Subcutaneous preadipocyte (primary cell): ENCODE results near the gene PLEK.

- CAGE, long polyA plus RNA: no peak
Observed at GRCh38 chr2:68063811-68064479, 1.1 kb upstream of the C1D start.

- CAGE, long polyA plus RNA: no peak
Observed at GRCh38 chr2:68182972-68183747, 25.5 kb downstream of the PNO1 start.

DNA sequence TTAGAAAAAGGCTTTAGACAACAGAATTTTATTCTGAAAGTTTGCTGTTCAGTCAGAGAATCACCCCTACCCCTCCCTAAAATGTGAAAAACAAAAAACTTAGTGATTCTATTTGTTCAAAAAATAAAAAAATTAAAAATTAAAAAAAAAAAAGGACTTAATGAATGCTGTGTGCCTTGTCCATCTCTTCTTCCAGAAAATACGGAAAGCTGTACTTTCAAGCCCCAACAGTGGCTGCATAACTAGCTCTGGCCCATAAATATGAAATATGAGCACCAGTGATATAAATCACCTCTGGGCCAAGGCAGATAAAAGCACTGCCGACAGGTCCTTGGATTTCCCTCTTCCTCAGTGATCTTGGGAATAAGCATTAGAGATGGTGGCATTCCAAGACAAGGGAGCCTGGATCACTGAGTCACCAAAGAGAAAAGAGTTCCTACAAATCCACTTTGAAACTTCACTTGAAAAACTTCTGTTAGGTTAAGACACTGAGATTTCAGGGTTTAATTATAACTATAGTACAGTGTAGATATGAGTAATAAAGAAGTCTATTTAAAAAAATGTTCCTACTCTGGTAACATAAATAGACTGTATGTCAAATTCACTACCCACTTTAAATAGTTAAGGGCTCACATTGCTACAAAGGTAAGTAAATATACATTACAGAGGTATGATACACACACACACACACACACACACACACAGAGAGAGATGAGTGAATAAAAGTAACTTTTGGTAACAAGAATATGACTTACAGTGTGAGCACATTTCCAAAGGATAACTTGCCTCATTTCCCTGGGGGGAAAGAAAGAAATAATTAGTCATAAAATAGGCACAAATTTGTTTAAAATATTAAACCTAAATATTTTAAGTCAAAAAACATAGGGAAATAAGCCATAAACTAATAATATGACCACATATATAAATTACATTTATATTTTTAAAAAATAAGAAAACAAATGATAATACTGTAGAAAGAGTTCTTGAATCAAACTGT lies 35.7 kb downstream of the PPP3R1 start:
- CAGE, long polyA plus RNA: no peak

GRCh38 chr2:68230366-68231741 lies 21.5 kb downstream of the PPP3R1 start:
- CAGE, long polyA plus RNA: no peak

DNA sequence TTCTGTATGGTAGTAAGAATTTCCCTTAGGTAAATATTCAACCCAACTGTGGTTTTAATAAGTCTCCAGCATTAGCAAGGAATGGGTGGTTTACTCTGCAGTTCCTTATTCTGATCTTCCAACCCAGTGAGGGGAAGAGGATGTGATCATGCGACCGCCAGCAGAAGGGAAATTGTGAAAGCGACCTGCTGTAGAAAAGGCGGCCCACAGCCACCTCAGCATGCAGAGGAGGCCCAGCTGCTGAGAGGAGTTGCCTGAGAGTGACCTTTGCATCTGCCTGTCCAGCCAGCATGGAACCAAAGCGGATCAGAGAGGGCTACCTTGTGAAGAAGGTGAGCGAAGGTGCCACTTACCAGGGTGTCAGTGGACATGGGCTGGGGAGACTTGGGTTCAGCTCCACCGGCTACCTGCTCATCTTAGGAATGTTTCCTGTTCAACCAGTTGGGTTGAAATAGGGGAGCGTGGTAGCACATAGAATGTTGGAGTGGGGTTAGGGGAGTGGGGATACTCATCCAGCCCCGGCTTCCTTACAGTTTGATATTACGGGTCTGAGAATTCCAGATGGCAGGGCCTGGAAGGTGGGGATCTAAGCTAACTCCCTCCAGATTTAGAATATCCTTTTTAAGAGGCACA lies at the start of gene PLEK:
Gene PLEK, plus strand, starts transcription at position 221 of the 633 bp plus-strand sequence.
- CAGE, long polyA plus RNA: no peak

- CAGE, long polyA plus RNA: no peak
Observed at GRCh38 chr2:68411310-68411700, 46.2 kb downstream of the PLEK start.

- CAGE, long polyA plus RNA: no peak
Observed at GRCh38 chr2:68420130-68420560, 46.9 kb downstream of the FBXO48 start.

- CAGE, long polyA plus RNA: no peak
Observed at GRCh38 chr2:68438648-68439173, 28.4 kb downstream of the FBXO48 start.

DNA sequence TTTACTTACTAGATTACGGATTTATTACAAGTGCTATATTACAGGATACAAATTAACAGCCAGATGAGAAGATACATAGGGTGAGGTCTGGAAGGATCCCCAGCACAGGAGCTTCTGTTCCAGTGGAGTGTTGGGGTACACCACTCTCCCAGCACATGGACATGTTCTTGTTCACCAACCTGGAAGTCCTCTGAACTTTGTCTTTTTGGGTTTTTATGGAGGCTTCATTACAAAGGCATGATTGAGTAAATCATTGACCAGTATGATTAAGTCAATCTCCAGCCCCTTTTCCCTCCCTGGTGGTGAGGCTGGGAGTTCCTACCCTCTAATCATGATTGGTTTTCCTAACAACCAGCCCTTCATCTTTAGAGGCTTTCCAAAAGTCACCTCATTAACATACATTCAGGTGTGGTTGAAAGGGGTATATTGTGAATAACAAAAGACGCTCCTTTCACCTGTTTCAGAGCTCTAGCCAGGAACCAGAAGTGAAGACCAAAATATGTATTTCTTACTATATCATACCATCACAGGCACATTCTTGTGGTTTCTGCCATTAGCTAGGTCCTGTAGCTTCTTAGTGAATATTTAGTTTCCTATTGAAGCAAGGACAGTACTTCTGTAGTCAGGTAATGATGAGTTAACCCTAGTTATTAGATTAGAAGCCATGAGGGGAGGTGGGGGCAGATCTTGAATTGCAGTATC lies 38.4 kb downstream of the APLF start:
- CAGE, long polyA plus RNA: no peak

DNA sequence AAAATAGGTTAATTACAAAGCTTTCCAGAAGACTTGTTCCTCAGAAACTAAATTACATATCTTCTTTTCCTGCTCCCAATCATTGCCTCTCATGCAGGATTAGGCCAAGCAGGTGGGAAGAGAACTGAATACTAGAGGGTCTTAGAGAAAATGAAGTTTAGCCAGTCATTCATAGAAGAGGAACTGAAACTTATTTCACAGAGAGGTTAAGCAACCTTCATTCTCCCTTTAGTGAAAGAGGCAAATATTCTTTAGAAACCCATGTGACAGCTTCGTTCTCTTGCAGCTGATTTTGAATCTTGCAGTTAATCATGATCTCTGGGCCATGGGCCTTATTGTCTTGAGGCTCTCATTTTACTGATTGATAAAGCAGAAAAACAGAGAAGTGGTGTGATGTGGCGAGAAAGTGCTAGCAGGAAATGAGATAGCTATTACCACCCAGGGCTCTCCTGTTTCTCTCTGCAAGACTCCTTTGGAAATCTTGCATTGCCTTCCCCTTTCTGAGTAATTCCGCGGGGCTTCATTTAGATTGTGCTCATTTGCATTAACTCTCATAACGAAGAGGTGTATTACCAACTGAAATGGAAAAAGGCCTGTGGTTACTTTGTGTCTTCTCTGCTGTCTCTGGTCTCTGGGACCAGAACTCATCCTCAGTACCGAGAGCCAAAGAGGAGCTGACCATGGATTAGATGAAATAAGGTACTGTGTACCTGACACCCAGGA lies 44.6 kb upstream of the ARHGAP25 start:
- CAGE, long polyA plus RNA: no peak

GRCh38 chr2:68741148-68741531 lies 6.5 kb downstream of the ARHGAP25 start:
- CAGE, long polyA plus RNA: no peak

- CAGE, long polyA plus RNA: no peak
Observed at GRCh38 chr2:68770981-68771802, 36.6 kb downstream of the ARHGAP25 start.

DNA sequence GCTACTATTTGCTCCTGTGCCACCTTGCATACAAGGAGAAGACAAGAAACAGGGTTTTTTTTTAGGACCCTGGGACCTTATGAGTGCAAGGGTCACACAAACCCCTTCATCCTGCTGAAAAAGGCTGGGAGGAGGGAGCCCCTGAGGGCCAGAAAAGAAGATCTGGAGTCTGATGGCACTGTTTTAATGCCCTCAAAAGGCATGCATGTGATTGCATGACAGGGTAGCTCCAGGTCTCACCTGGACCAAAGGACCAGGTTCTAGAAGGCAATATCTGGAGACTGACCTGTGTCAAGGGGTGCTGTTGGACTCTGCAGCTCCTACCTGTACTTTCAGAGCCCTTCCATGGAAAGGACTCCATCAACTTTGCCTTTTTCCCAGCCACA lies 42.7 kb downstream of the BMP10 start:
- CAGE, long polyA plus RNA: no peak

DNA sequence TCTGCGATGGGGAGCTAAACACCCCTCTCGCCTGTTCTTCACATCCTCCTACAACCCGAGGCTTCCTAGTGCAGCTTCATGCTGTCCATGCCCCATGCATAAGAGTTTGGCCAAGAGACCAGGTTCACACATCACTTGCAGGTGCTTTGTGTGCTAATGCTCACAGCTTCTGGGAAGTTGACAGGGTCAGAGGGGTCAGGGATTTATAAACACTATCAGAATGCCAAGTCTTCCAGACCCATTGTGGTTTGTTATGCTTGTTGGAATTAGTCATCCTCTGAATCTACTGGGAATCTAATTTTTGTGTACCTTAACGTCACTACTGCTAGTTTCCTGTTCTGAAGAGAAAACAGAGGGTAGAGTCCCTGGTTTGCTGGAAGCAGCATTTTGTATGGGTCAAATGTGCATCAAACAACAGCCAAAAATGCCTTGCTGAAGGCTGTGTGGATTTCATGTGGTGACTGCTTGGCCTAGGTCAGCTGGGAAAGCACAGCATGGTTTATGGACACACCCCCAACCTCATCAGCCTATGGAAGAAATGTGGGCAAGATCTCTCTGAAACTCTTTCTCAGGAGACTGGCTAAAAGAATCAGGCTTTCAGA lies 33.2 kb downstream of the ANTXR1 start:
- CAGE, long polyA plus RNA: no peak

DNA sequence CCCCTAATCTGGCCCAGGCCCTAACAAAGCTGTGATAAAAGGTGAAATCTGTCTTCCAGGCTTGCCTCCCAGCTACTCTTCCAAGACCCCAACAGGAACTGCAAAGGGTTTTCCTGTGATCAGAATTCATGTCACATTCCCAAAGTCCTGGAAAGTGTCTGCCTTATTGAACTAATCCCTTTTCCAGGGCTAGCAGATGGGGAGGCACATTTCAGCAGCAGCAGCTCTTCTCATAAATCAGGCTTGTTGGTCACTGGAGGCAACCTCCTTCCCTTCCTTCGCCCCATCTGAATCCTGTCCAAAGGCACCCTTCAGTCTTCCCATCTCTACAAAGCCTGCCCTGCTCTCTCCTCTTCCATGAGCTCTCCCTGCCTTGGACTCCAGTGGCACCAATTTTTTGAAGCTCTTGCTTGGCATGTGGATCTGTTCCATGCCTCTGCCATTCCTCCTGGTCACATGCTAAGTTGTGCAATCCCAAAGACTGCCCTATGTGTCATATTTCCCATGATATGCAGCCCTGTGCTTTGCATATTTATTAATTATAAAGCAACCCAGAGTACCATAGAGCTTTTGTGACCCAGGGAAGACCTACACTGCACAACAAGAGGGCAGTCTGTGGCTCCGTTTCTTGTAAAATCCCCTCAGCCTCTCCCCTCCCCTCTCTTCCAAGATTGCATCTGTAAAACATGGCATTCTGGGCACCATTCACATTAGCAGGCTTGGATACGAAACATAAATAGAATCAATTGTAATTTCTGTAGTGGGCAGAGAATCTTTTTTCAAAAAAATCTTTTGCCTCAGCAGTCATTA lies 70.3 kb downstream of the ANTXR1 start:
- CAGE, long polyA plus RNA: no peak

- CAGE, long polyA plus RNA: no peak
Observed at GRCh38 chr2:69205018-69205225, 182.1 kb downstream of the GFPT1 start.

- CAGE, long polyA plus RNA: no peak
Observed at GRCh38 chr2:69205226-69205752, 181.7 kb downstream of the GFPT1 start.

DNA sequence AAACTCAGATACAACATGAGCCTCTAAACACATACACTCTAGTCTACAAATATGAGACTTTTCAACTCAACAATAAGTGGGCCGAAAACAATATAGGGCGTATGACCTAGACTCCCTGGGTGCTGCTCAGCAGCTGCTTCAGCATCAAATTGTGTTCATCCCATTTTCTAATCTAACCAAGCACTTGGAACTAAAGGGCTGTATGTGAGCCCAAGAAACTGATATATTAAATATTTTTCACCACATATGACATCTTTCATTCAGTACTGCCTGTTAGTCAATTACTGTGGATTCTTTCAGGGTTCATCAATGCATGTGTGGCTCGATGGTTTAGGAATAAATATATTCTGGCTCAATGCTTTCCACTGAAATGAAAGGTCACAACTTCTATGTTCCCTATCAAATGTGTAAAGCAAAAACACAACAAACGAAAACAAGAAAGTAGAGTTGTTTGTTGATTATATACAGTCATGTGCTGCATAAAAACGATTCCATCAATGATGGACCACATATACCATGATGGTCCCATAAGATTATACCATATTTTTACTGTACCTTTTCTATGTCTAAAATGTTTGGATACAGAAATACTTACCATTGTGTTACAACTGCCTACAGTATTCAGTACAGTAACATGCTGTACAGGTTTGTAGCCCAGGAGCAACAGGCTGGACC lies 23.5 kb upstream of the NFU1 start:
- CAGE, long polyA plus RNA: no peak

GRCh38 chr2:69567079-69567610 lies 76.4 kb downstream of the AAK1 start:
- CAGE, long polyA plus RNA: no peak

- CAGE, long polyA plus RNA: no peak
Observed at GRCh38 chr2:69590144-69590730, 53.3 kb downstream of the AAK1 start.